ENCODE data around the gene NSD2.

GRCh38 chr4:1160194-1160725 lies 12.1 kb downstream of the SPON2 start:
- PRO-cap, 3 experiments = no peak in any of the 3 experiments
- RAMPAGE, long total RNA, 2 experiments = no peak in any of the 2 experiments
- RRBS = no CpG with 5 or more reads among the region's 1 CpG

- PRO-cap, 3 experiments = no peak in any of the 3 experiments
- RAMPAGE, long total RNA, 2 experiments = no peak in any of the 2 experiments
- RRBS = no CpG with 5 or more reads among the region's 11 CpGs
These were observed 6.7 kb upstream of the SPON2 start for GRCh38 chr4:1178918-1179575.

DNA sequence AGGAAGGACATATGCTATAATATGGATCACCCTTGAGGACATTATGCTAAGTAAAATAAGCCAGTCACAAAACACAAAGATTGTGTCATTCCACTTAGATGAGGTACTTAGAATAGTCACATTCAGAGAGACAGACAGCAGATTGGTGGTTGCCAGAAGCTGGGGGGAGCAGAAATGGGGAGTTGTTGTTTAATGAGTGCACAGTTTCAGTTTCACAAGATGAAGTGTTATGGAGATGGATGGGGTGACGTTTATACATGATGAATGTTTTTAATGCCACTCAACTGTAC lies 14.8 kb upstream of the SPON2 start:
- PRO-cap, 3 experiments = no peak in any of the 3 experiments
- RAMPAGE, long total RNA, 2 experiments = no peak in any of the 2 experiments
- RRBS = no CpG with 5 or more reads among the region's 1 CpG

DNA sequence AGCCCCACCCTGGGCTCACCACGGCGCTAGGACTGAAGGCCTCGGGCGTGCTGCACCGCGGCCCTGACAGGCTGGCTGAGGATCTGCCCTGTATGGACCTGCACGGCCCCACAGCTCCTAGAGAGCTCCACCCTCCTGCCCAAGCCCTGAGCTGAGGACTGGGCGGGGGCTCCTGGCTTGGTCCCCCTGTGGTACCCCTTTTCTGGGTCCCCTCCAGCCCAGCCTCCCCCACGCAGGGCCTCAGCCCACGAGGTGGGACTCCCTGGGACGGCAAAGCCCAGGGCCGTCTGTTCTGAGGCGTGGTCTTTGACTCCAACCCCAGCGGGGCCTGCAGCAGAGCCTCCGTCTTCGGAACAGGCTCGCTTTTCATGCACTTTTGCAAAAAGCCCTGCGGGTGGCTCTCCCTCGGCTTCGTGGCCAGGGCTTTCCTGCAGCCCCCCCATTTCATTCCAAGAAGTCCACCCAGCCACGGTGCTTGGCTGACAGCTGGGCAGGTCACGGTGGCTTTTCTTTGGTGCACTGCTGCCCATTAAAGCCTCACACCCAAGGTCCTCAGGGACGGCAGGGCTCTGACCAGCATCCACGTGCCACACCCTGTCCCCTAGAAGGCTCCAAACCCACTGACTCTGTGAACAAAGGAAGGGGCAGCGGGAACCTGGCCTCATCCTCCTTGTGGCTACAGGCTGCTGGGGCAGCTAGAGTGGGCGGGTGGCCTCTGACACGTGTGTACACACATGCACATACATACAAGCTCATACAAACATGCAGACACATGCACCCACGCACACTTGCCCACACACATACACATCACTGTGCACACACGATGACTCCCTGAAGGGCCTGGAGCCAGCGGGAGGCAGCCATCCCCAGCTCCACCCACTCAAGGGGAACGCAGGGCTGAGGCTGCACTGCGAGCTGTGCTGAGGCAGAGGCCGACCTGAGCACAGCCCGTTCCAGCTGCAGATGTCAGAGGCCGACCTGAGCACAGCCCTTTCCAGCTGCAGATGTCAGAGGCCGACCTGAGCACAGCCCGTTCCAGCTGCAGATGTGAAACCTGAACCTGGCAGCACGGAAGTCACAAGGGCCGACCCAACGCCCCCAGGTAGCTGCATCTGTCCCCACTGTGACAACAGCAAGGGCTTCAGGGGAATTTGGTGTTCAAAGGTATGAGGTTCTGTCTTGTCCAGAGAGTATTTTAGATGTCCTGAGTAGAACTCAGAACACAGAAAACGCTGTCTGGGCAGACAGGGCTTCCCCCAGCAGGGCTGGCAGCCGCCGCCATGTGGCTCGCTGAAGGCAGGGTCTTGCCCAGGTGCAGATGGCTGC lies 33.9 kb downstream of the CTBP1 start:
- PRO-cap, 3 experiments = no peak in any of the 3 experiments
- RAMPAGE, long total RNA, 2 experiments = no peak in any of the 2 experiments
- RRBS = no CpG with 5 or more reads among the region's 44 CpGs

DNA sequence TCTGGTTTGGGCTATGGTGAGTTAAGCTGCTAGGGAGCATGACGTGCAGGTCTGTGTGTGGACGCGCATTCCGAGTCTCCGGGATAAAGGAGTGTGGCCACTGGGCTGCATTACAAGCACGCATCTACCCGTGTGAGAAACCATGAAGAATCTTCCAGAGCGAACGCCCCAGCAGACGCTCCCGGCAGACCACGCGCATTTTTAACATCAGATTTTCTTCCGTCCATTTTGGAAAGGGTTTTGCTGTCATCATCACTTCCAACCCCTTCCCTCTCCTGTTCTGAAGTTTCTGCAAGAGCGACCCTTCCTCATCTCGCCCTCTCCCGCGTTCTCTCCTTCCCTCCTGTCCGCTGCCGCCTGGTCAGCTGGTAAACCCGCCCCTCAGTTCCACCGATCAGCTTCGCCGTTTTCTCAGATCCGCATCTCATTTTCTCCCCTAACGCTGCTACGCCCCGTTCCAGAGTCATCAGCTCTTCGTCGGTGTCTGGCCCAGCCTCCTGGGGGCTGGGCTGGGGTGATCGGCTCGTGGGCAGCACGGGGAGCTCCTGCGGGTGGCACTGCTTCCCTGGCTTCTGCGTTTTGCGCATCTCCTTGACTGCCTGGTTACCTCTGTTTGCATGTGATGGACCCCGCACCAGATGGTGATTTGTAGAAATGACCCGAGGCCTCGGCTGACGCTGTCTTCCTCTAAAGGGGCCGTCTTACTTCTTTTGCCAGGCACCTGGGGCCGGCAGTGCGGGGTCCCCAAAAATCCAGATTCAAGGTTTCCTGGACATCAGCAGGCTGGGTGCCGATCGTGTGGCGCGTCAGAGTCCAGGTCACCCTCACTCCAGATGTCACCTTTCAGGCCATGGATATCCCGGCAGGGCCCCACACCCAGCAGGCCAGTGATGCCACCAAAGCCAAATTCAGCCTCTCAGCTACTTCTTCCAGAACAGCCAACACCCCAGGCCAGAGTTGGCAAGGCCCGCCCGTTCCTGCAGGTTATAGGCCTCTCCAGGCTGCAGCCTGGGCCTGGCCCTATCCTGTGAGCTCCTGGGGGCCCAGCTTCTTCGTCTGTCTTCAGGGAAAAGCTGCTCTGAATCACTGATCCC lies 13.4 kb downstream of the CTBP1 start:
- PRO-cap, 3 experiments = no peak in any of the 3 experiments
- RAMPAGE, long total RNA, 2 experiments = no peak in any of the 2 experiments
- RRBS = 92% methylated on average over 8 of the region's 51 CpGs

DNA sequence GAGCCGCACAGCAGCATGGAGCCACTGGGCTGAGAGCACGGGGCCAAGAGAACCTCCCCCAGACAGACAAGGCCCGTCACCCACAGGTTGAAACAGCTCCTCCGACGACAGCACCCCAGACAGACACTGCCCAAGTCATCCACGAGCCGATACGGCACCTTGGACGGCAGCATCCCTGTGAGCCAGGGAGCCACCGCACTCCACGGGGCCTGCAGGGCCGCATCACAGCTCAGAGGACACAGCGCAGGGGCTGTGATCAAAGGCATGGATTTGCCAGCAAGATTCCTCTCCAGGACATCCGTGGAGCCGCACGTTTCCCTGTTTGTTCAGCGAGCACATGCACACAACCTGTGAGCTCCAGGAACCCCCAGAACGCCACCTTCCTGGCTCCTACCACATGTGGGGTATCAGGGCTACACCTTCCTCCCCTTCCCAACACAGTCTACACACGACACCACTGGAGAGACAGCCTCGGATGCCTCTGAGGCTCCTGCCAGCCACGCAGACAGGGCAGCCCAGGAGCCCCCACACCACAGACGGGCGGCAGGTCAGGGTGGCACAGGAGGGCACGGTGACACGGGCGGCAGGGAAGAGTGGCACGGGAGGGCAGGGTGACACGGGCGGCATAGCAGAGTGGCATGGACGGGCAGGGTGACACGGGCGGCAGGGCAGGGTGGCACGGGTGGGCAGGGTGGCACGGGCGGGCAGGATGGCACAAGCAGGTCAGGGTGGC lies 3.8 kb downstream of the CTBP1 start:
- PRO-cap, 3 experiments = no peak in any of the 3 experiments
- RAMPAGE, long total RNA, 2 experiments = no peak in any of the 2 experiments
- RRBS = no CpG with 5 or more reads among the region's 35 CpGs

DNA sequence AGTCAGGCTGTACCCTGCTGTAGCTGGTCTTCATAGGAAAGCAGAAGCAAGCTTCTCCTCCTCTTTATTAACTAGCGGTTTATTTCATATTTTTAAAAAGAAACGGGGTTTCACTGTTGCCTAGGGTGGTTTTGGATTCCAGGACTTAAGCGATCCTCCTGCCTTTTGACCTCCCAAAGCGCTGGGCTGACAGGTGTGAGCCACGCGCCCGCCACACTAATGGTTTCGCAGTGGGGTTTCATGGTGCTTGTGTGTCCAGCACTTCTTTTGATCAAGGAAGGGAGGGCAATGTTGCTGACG lies 1.3 kb downstream of the MAEA start:
- PRO-cap, 3 experiments = no peak in any of the 3 experiments
- RAMPAGE, long total RNA, 2 experiments = no peak in any of the 2 experiments
- RRBS = no CpG with 5 or more reads among the region's 9 CpGs

GRCh38 chr4:1300814-1301619 lies 11.3 kb downstream of the MAEA start:
- PRO-cap, 3 experiments = no peak in any of the 3 experiments
- RAMPAGE, long total RNA, 2 experiments = no peak in any of the 2 experiments
- RRBS = no CpG with 5 or more reads among the region's 21 CpGs

DNA sequence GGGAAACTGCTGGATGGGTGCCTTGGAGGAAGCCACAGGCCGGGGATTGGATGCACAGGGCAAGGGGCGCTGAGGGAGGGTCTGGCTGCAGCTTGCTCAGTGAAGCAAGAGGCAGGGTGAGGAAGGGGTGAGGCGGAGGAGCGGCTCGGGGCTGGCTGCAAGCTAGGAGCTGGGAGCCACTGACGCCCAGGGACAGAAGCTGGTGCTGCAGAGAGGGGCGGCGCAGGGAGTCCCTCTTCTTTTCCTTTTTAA lies 1.2 kb upstream of the UVSSA start:
- PRO-cap, 3 experiments = peak in 2 of 3 experiments; most common plus-strand start position 195 of the sequence (in 2)
- RAMPAGE, long total RNA, 2 experiments = no peak in any of the 2 experiments
- RRBS = no CpG with 5 or more reads among the region's 8 CpGs

DNA sequence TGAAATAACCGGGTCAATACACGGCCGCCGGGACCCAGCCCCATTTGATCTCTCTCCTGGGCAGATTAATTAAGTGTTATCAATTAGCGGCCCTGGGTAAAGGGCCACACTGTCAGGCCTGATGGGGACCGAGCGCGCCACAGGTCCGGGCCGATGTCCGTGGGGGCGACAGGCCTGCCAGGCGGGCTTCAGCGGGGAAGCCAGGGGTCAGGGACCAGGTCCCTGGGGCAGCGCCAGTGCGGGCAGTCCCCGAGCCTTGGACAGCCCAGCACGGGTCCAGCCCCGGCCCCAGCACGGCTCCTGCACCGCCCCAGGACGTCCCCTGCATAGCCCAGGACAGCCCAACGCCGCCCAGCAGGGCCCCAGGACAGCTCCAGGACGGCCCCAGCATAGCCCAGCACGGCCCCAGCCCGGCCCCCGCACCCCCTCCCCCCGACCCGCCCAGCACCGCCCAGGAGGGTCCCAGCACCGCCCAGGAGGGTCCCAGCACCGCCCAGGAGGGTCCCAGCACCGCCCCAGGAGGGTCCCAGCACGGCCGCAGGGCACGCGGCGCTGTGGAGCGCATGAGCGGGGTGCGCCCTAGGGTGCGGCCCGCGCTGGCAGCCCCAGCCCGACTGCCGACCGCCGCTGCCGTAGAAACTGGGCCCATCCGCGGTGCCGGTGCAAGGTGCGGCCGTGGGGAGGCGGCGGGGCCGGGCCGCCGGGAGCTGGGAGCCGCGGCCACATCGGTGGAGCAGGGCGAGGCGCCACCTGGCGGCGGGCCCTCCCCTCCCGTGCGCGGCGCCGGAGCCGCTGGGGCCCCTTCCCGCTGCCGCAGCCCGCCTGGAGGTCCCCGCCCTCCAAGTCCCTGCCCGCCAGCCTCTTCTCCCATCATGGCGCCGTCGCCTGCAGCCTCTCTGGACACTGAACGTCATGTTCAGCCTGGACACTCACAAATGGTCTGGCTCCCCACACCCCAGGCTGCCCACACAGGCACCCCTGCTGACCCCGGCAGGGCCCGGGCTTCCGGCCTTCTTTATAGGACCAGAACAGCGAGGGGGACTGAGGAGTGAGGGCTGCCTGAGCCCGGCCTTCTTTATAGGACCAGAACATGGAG lies 106.7 kb upstream of the NKX1-1 start:
- PRO-cap, 3 experiments = no peak in any of the 3 experiments
- RAMPAGE, long total RNA, 2 experiments = no peak in any of the 2 experiments
- RRBS = 5% methylated on average over 26 of the region's 87 CpGs

DNA sequence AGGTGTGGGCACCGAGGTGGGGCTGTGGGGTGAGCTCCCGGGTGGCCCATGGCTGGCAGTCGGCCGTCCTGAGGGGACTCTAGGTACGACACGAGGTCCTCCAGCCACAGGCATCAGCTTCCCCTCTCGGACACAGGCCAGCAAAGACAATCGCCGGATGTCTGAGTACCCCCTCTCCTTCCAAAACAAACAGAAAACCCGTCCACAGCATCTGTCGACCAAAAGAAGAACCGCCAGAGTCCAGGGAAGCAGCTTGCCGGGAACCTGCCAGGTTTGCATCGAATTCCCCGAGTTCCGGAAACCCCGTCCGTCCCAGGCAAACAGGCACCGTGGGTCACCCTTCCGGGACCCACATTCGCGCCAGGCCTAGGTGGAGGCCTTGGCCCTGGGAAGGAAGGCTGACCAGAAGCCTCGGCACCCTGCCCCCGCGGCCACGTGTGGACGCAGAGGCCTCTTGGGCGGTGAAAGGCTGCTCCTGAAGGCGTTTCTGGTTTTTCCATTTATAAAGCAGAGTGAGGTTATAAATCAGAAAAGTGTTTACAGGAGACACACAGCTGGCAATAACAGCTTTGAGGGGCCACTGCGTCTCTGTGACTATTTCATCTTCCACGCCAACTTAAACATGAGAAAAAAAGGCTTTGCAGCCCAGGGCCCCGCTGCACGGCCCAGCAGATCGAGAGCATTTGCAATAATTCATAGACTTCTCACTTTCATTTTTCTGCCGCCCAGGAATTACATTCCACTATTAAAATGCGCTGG lies 135.8 kb downstream of the FAM53A start:
- PRO-cap, 3 experiments = no peak in any of the 3 experiments
- RAMPAGE, long total RNA, 2 experiments = no peak in any of the 2 experiments
- RRBS = 58% methylated on average over 5 of the region's 36 CpGs

- PRO-cap, 3 experiments = no peak in any of the 3 experiments
- RAMPAGE, long total RNA, 2 experiments = no peak in any of the 2 experiments
- RRBS = no CpG with 5 or more reads among the region's 27 CpGs
These were observed 78.6 kb downstream of the FAM53A start for GRCh38 chr4:1605401-1606046.

DNA sequence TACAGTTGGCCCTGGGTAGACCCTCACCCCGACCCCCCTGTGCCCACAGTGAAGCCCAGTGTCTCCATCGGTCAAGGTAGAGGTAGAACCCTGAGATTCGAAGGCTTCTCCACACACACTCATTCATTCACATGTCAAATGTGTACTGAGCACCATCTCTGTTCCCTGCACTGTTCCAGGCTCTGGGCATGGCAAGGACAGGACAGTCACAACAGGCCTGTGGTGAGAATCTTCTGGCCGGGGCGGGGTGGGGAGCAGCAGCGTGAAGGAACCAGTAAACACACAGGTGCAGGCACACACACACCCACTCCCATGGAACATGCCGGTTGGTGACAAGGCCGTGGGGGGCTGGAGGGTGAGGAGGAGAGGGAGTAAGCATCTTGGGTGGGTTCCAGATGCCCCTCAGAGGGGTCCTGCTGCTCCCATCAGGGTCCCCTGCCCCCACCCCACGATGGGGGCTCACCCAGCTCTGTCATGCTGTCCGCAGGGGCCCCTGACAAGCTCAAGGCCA lies 29.5 kb downstream of the TACC3 start:
- PRO-cap, 3 experiments = peak in 2 of 3 experiments; most common minus-strand start position 120 of the sequence (in 2)
- RAMPAGE, long total RNA, 2 experiments = no peak in any of the 2 experiments
- RRBS = 85% methylated on average over 4 of the region's 10 CpGs

DNA sequence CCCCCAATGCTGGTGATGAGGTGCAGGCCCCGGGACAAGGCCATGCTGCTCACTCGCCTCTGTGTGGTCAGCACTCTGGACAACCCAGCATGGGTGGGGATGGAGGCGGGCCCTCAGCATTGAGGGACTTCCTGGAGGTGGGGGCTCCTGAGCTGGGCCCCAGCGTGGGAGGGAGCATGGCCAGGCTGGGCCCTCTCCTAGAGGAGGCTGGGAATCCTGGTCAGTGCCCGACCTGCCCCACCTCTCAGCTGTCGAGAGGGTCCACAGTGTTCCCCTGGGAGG lies 30.6 kb downstream of the TACC3 start:
- PRO-cap, 3 experiments = no peak in any of the 3 experiments
- RAMPAGE, long total RNA, 2 experiments = no peak in any of the 2 experiments
- RRBS = no CpG with 5 or more reads among the region's 6 CpGs

- PRO-cap, 3 experiments = no peak in any of the 3 experiments
- RAMPAGE, long total RNA, 2 experiments = no peak in any of the 2 experiments
- RRBS = no CpG with 5 or more reads among the region's 19 CpGs
These were observed 22.4 kb downstream of the FGFR3 start for GRCh38 chr4:1815448-1815927.

DNA sequence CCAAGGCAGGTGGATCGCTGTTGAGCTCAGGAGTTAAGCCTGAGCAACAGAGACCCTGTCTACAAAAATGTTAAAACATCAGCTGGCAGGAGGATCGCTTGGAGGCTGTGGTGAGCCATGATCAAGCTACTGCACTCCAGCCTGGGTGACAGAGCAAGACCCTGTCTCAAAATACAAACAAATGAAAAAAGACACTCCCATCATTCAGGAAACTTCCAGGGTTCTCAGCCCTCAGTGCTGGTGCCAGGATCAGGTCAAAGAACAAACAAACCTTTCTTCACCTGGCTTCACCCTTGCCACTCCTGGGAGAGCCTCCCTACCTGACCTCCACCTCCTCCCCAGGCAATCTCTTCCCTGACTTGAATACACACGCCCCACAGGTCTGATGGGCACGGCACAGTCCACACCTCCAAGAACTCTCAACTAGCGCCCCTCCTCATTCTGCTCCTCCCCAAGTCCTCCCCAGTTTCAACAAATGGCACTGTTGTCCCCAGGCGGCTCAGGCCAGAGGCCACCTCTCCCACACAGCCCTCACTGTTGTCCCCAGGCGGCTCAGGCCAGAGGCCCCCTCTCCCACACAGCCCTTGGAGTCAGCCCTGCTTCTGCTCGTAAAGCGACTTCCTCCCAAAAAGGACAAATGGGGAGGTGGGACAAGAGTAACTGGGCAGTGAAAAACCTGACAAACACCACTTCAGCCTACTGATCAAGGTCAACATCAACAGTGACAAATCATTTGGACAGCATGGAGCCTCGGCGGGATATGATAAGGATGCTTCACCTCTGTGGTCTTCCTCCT lies 3.1 kb downstream of the LETM1 start:
- PRO-cap, 3 experiments = no peak in any of the 3 experiments
- RAMPAGE, long total RNA, 2 experiments = no peak in any of the 2 experiments
- RRBS = no CpG with 5 or more reads among the region's 11 CpGs

DNA sequence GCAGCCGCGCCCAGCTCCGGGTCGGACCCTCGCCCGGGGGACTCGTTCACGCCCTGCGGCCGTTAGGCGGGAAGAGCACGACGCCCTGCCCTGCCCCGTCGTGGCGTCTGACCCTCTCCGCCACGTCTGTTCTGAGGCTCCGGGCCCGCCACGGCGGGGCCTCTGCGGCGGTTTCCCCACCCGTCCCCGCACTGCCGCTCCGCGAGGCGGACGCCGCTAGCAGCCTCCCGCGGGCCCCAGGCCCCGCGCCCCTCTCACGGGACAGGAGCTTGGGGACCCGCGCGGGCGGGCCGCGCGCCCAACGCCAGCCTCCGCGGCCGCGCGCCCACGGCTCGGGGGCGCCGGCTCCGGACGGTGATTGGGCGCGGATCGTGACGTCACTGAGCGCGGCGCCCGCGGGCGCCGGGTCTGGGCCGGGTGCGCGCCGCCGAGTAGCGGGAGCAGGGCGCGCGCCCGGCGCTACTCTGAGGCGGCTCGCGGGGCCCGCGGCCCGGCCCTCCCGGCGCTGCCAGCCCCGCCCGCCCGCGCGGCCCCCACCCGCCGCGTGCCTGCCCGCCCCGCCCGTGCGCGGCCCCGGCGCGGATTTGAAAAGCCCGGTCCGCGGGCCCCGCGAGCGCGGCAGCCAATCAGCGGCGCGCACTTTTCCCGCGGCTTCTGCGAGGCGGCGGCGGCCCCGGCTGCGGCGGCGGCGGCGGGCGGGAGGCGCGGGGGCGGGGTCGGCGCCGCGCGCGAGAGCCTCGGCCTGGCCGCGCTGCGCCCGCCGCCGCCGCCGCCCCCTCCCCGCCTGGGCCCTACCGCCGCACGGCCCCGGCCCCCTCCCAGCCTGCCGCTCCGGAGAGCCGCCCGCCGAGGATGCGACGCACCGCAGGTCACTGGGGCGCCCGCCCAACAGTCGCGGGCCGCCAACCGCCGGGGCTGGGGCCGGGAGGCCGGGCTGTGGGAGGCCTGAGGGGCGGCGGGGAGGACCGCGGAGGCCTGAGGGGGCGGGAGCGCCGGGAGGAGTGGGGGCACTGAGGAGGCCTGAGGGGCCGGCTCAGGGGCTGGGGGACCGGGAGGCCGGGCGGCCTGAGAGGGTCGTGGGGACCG lies at the start of gene NSD2:
NSD2 (plus strand) TSS at position 719 of the 1,086 bp plus-strand sequence.
- PRO-cap, 3 experiments = peak in 3 of 3 experiments; most common plus-strand start position 387 of the sequence (in 3); most common minus-strand start position 193 of the sequence (in 3)
- RAMPAGE, long total RNA, 2 experiments = no peak in any of the 2 experiments
- RRBS = 2% methylated on average over 92 of the region's 178 CpGs

- PRO-cap, 3 experiments = no peak in any of the 3 experiments
- RAMPAGE, long total RNA, 2 experiments = no peak in any of the 2 experiments
- RRBS = no CpG with 5 or more reads among the region's 7 CpGs
These were observed 68.4 kb downstream of the NSD2 start for GRCh38 chr4:1939557-1939980.

GRCh38 chr4:1975153-1975618 lies 33.6 kb downstream of the NELFA start:
- PRO-cap, 3 experiments = no peak in any of the 3 experiments
- RAMPAGE, long total RNA, 2 experiments = no peak in any of the 2 experiments
- RRBS = no CpG with 5 or more reads among the region's 11 CpGs

DNA sequence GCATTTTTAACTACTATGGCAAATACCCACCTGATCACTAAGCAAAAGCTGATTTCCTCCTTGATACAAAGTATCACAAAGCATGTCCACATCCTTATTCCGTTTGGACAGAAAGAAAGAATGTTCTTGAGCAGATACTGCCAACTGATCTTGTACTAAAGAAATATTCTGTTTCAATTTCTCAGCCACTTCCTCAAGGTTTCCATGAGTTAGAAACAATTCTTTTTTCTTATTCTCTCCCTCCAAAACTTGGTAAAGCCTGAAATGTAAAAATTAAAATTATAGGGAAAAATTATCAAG lies 5.8 kb downstream of the HAUS3 start:
- PRO-cap, 3 experiments = no peak in any of the 3 experiments
- RAMPAGE, long total RNA, 2 experiments = no peak in any of the 2 experiments
- RRBS = no CpG with 5 or more reads among the region's 1 CpG

All from testis (tissue), 5 donors.